Jurkat, Clone E6-1 (cell line): Measurements from ENCODE around the genes RFTN1 and PLCL2.

DNA sequence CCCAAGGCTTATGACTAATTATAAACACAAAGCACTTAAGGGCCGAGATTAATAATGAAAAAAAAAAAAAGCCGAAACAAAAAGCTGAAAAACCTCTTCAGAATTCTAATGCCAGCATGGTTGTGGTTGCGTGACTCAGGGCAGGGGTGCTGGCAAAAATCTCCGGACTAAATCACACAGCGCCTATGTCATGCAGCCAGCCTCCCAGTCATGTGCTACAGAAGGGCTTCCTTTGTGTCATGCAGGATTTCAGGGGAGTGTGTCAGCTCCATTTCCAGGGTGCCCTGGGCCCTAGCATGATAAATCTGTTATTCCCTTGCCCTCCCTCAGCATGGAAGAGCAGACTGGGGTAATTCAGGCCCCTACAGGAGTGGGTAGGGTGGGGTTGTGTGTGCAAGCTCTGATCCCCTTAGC lies 185.1 kb upstream of the ANKRD28 start:
- RRBS: no CpG with 5 or more reads among the region's 5 CpGs

DNA sequence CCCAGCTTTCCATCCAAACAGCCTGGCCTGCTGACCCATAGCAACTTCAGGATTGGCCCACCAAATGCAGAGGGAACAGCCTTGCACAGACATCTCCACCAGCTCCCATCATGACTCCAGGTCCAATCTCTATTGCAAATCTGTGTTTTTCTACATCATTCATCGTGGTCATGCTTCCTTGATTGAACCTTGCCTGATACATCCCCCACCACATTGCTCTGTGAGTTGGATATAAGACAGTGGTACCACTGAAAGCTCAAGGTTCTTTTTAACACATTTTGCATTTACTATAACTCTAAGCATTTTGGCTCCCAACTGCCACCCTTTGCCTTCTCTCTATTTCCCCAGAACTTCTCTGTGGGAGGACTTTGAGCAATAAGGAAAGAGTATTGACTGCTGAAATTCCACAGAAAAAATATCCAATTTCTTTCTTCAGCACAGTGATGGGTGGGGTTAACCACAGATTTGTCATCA lies 114.7 kb upstream of the GALNT15 start:
- RRBS: no CpG with 5 or more reads among the region's 1 CpG

GRCh38 chr3:16114410-16115337 lies 59.8 kb upstream of the GALNT15 start:
- RRBS: no CpG with 5 or more reads among the region's 5 CpGs

DNA sequence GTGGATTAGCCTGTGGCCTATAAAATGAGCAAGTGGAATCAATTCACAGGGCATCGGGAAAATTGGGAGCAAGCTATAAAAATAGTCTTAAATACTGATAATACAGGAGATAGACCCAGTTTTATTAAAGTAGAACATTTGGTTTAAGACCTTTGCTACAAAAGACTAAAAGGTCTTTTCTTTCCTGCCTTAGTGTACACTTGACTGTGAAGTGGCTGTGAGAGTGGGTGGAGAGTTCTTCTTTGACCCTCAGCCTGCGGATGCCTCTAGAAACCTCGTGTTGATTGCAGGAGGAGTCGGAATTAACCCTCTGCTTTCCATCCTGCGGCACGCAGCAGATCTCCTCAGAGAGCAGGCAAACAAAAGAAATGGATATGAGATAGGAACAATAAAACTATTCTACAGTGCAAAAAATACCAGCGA lies 36.4 kb downstream of the OXNAD1 start:
- RRBS: no CpG with 5 or more reads among the region's 7 CpGs

DNA sequence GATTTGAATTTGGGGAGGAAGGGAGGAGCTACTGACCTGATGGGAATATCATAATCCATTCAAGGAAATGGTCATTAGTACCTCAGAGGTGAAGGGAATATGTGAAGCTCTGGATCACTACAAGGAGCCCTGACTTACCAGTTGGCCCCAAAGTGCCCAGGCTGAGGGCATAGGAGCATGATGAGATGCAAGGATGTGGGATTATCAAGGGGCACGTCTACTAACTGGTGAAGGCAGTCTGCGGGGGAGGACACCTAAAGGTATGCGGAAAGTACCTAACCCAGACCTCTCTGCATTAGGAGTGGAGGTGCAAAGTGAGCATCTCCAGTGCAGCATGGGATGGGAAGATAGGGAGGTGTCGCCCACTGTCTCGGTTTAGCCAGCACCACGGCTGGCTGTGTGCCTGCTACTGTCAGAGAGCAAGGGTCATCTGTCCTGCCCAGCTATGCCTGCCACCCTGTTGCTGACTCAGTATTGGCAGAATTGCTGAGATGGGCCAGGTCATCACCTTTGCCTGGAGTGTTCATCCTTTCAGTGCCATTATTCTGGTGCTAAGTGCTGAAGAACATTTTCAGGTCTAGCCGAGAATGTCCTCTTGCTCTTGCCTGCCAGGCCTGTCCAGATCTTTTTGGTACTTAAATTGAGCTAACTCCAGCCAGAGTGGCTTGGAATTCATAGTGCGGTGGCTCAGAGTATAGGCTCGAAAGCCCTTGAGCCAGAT lies 40.1 kb downstream of the OXNAD1 start:
- RRBS: no CpG with 5 or more reads among the region's 9 CpGs

DNA sequence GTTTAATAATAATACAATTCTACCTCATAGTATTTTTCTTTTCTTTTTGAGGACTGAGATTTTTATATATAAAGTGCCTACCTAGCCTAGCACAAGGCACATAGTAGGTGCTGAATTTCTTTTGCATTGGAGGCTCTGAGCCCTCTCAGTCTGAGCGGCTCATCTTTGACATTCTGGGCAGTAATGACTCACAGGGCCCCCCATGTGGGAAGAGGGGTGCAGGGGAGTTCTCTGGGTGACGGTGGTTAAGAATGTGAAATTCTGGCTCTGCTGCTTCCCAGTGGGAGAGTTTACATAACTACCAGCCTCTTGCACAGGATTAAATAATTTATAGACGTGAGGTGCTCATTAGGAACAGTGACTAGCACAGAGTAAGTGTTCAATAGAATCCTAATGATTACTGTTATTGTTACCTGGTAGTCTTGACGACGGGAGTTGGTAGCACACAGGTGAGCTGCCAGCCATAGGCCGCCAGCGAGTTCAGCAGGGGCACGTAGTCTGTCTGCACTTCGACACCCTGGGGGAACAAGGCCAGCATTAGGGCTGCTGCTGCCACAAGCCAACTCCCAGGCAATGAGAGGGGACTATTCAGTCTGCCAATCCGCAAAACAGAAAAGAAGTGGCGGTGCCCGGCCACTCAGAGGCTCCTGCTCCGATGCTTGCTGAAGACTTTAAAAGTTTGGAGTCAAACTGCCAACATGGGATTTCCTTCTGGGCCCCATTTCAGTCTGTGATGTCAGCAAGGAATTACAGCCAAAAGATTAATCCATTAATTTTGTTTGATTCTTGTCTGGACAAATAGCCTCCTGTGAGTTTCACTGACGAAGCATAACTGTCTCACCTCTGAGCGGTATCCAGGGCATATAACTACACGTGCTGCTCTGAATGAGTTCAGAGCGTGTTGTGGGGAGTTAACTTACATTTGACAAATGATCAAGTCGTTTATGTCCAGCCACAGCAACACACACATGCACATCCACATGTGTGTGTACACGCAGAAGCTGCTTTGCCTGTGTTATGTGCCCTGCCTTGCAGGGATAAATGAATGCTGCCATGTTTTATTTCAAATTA lies 61.7 kb downstream of the OXNAD1 start:
- RRBS: no CpG with 5 or more reads among the region's 19 CpGs

DNA sequence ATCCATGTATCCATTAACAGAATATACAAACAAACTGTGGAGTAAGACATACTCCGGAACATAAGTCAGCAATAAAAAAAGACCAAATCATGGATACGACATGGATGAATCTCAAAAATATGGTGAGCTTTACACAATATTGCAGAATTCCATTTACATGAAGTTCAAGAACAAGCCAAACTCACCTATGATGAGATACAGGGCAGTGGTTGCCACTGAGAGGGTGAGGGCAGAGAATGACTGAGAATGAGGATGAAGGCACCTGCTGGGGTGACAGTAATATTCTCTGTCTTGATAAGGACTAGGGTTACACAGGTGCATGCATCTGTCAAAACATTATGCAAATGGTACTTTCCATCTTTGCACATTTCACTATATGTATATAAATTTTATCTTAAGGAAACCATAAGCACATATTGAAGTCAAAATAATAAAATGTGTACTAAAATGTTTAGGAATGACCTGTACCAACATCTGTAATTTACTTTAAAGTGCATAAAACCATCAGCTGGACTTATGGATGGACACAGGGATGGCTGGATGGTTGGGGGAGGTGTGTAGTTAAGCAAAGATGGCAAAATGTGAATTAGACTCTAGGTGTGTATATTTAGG lies 2.5 kb downstream of the RFTN1 start:
- RRBS: no CpG with 5 or more reads among the region's 2 CpGs

DNA sequence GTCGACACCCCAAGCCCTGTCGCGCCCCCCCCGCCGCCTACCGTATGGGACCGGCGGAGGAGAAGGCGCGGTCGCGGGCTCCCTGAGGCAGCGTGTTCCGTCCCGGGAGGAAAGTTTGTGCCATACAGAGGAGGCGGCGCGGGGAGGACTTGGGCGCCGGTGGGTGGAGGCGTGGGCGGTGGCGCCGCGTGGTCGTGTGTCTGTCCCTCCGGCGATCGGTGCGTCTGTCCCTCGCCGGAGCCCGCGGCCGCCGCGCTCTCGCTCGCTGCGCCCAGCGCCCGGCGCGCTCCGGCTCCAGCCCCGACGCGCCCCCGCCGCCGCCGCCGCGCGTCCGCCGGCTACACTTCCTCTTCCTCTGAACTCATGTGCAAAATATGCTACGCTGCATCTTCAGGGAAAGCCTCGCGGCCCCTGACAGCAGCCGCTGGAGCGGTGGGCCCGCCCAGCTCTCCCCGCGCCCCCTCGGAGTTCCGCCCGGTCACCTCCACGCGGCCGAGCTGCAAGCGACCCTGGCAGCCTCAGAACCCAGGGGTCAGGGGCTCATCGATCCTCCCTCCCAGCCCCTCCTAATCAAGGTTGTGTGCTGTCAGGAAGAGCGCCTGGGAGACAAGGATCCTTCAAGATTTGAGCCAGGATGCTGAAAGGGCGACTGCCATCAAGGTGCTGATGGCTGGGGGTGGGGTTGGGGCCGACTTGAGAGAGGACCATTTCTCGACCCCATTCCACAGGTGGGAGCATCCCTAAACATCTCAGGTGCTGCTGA lies at the start of gene RFTN1:
RFTN1 (minus strand) TSS at position 299 of the 763 bp plus-strand sequence.
- RRBS: 2% methylated on average over 51 of the region's 77 CpGs

GRCh38 chr3:16516419-16517001 lies 3.0 kb upstream of the RFTN1 start:
- RRBS: no CpG with 5 or more reads among the region's 6 CpGs

GRCh38 chr3:16839897-16840146 lies 44.9 kb upstream of the PLCL2 start:
- RRBS: no CpG with 5 or more reads among the region's 3 CpGs

- RRBS: 95% methylated on average over 2 of the region's 24 CpGs
These were observed 1.3 kb upstream of the PLCL2 start for GRCh38 chr3:16883405-16884002.

- RRBS: 2% methylated on average over 16 of the region's 63 CpGs
These were observed at the start of gene PLCL2 for GRCh38 chr3:16884600-16885066. Gene PLCL2, plus strand, starts transcription at chr3:16884955.

DNA sequence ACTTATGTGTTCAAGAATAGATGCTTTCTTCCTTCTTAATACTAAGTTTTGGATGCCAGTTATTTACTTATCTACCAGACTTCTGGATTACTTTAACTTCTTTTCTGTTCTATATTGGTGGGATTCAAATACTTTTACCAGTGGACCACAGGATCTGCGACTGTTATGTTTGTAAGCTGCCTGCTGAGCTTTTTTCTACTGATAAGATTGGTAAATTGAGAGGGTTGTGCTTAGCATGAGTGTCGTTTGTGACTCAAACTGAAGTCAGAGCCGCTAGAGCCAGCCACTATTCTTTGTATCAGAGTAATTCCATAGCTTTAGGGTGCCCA lies 5.8 kb downstream of the PLCL2 start:
- RRBS: no CpG with 5 or more reads among the region's 3 CpGs

GRCh38 chr3:16916726-16917335 lies 32.1 kb downstream of the PLCL2 start:
- RRBS: no CpG with 5 or more reads among the region's 5 CpGs

- RRBS: no CpG with 5 or more reads among the region's 4 CpGs
These were observed 204.2 kb downstream of the PLCL2 start for GRCh38 chr3:17088905-17089336.

- RRBS: no CpG with 5 or more reads among the region's 3 CpGs
These were observed 412.2 kb downstream of the TBC1D5 start for GRCh38 chr3:17330103-17330715.

DNA sequence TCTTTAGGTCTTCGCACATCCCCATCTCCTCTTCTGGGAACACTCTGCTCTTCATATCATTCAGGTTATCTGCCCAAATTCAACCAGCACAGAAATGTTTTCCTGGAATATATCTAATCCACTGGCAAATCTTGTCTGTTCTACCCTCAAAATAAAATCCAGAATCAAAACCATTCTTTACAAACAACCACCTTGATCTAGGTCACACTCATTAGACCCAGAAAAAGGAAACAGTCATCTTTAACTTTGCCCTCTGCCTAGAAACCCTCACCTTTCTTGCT lies 225.6 kb downstream of the TBC1D5 start:
- RRBS: no CpG with 5 or more reads among the region's 1 CpG

DNA sequence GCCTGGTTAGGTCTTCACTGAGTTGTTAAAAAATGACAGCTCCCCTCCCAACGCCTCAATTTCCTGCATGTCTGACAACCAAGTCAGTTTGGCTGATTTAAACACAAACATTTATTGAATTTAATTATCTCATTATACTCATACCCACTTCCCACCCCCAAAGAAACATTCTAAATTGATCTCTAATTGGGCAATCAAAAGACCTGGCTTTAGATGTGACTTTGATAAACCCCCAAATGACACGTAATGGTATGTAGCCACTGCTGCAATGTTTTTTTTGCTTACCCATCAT lies 28.3 kb downstream of the SATB1 start:
- RRBS: no CpG with 5 or more reads among the region's 2 CpGs

DNA sequence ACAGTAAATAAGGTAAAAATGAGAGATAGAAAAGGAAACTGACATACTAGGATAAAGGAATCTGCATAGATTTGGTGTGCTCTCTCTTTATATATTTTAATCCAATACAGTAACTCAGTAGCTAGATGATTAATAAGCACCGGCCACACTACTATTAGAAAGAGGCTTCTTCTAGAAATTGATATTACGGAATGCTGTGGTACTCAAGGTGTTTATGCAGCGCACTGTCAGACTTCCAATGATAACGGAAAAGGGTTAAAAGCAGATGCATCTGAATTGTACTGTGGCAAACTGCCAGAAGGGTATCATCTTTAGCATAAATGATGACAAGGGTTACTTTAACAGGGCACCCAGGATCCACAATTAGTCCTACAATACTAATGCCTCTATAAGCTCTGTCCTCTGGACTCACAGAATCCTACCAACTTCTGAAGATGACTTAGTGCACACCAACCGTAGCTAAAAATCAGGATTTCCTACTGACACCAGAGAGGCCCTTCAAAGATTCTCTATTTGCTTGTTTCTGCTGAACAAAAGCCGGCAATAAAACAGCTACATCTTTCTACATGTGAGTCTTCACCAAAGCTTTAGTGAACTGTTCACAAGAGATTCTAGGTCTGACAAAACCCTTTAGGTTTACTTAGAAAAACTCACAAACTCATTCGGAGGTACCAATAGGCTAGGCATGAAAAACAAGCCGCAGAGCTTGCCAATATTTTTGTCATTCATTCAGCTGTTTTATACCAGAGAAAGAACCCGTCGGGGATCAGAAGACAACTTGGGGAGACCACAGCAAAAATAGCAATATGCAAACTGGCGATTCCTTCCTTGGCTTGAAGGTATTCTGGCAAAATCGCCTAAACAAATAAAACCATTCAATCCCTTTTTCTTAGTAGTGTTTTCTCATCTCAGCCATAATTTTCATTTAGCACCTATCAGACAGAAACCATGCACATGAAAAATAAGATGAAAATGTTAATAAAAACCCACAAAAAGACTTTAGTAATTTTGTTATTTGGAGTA lies 7.0 kb downstream of the SATB1 start:
- RRBS: no CpG with 5 or more reads among the region's 12 CpGs